GM19240 (cell line): ENCODE results near the genes QPCTL and CALM3.

DNA sequence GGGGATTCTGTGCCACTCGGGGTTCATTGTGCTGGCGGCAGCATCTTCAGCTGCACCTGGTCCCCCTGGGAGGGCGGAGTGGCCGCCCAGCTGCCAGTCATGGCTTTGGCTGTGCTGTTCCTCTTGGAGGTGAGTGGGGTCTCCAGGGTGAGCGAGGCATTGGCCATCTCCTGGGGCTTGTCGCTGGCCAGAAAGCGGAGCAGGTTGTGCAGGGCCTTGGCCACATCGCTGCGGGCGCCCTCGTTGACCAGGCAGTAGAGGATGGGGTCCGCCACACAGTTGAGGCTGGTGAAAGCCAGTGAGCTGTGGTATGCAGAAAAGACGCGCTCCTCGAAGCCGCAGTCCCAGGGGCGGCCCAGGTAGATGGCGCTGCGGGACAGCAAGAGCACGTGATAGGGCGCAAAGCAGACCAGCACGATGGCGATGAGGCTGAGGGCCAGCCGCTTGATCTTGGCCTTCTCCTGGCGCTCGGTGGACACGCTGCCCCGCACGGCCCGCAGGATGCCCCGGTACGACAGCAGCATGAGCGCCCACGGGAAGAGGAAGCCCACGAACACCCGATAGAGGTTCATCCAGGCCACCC, 6.2 kb upstream of the OPA3 start:
- RRBS: no CpG with 5 or more reads among the region's 36 CpGs

DNA sequence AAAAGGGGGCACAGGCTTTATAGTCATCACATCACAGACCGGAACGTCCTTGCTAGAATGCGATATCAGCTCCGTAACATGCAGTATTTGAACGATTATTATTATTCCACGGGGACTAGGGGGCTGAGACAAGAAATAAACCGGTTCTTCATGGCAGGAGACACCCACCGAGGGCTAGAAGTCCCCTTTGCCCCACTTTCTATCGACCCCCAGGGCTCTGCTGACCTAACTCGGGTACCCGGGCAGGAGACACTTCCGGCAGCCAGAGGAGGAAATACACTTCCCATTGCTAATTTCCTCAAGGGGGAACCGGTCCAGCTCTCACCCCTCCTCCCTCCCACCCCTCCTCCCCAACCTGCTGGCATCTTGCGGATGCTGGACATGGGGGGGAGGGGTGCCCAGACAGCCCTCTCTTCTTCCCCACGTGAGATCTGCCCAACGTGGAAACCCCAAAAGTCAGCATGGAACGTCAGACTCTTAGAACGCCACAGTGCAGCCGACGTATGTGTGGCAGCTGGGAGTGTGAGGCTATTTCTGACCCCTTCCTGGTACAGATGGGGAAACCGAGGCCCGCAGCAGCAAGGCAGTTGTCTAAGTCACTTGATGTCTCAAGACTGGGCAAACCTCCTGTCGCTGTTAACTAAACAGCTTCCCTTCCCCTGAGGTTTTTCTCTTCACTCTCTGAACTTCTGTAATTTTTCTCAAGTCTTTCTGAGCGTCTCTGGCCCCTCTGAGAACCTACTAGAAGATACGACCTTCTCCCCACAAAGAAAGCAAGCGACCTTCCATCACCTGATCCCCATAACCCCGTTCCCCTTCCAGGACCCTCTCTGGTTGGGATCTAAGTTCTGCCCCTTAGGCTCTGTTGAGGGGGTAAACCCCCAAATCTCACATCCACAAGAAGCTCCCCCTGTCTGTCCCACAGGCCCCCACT, 3.6 kb downstream of the GPR4 start:
- RRBS: 6% methylated on average over 9 of the region's 27 CpGs

DNA sequence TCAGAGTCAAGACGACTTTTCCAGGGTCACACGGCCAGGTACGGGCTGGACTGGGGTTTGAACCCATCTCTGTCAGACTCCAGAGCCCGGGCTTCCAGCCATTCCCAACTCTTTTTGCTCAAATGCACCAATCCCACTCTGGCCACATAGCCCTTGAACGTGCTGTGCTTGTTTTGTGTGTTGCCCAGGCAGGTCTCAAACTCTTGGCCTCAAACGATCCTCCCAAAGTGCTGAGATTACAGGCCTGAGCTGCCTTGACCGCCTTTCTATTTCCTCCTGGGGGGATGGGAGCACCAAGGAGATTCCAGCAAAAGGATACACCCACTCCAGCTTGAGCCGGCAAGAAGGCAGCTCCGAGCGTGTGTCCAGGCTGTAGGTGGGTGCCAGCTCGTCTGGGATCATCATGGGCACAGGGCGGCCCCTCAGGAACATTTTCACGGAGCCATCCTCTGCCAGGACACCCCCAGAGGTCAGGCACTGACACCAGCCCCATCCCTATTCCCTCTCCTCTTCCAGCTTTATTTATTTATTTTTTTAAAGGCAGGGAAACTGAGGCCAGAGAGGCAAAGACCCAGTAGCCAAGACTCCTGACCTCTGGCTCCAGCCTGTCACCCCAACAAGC, 900 bp downstream of the EML2 start:
- RRBS: no CpG with 5 or more reads among the region's 13 CpGs

DNA sequence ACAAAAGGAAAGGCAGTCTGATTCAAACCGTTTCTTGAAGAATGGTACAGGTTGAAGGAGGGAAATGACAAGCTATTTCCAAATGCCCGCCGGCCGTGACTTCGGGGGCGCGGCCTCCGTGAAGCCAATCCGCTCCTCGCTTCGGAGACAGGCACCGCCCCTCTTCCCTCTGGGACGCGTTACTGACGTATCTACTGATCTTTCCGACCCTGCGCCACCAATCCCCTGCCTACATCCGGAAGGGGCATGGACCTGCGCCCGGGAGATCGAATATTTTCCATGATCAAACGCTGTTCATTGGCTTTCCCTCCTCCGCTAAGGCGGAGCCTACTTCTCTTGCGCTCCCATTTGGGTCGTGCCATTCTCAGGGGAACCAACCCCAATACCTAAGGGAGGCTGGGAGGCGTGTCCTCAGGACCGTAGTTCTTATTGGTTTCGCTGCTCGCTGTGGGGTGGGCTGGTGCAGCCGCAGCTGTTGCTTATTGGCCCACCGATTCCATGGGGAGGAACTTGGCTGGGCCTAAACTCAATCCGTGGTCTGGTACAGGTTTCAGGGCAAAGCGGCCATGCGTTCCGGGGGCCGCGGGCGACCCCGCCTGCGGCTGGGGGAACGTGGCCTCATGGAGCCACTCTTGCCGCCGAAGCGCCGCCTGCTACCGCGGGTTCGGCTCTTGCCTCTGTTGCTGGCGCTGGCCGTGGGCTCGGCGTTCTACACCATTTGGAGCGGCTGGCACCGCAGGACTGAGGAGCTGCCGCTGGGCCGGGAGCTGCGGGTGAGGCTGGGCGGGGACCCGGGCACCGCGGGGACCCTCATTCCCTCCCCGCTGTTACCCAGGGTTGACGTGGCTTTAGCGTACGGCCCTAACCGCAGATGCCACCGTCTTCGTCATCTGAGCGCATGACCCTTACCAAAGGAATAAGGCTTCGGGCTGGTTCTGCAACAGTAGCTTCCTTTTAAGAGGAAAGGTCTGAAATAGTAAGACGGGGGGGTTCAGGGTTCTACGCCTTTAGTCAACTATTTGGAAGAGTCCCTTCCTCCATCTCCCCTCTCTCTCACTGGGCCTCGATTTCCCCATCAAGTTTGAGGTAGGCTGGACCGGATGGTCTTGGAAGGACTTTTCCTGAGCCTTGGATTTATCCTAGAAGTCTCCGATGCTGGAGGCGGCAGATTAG, at the start of gene QPCTL:
Gene QPCTL, plus strand, starts transcription at position 529 of the 1,173 bp plus-strand sequence.
- RRBS: 3% methylated on average over 3 of the region's 77 CpGs

GRCh38 chr19:45767572-45768010, 1.5 kb downstream of the SIX5 start:
- RRBS: 35% methylated on average over 19 of the region's 35 CpGs

GRCh38 chr19:45789051-45789537, 3.6 kb downstream of the DMWD start:
- RRBS: no CpG with 5 or more reads among the region's 9 CpGs

- RRBS: no CpG with 5 or more reads among the region's 7 CpGs
Measured at GRCh38 chr19:45834896-45835509, 19.9 kb upstream of the RSPH6A start.

DNA sequence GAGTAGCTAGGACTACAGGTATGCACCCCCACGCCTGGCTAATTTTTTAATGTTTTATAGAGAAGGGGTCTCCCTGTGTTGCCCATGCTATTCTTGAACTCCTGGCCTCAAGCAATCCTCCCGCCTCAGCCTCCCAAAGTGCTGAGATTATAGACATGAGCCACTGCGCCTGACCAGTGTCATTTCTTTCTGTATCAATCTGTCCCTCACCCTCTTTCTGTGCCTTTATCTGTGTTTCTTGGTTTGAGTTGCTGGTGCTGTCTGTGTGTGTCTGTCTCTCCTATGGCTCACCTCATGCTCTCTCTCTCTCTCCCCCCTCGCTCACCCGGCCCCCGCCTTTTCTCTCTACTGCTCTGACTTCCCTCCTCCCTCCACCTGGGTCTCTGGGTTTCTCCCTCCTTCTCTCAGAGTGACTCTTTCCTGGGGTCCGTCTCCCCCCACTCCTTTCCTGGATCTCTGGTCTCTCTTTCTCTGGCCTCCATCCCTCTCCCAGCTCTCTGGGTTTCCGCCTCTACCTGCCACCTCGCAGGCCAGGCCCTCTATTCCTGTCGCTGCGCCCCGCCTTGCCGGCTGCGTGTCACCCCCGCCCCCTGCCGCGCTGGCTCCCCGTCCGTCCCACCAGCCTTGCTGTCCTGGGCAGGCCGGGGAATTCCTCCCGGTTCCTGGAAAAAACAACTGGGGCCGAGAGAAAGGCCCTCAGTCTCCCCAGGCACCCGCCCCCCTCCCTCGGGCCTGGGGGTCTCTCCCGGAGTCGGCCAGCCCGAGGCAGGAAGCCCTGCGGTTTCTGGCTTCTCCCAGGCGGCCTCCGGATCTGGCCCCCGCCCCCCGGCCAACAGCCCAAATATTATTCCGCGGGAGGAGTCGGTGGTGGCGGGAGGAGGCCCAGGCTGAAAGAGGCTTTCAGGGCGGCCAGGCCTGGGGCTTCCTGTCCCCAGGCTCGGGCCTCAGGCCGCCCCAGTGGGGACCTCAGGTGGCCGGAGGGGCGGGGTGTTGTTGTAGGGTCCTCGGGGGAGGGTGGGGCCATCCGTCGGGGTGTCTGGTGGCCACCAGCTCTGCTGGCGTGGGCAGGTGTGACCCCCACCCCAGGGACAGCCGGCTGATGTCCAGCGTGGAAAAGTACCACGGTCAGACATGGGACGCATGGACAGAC, 9.5 kb downstream of the IRF2BP1 start:
- RRBS: 3% methylated on average over 20 of the region's 49 CpGs

DNA sequence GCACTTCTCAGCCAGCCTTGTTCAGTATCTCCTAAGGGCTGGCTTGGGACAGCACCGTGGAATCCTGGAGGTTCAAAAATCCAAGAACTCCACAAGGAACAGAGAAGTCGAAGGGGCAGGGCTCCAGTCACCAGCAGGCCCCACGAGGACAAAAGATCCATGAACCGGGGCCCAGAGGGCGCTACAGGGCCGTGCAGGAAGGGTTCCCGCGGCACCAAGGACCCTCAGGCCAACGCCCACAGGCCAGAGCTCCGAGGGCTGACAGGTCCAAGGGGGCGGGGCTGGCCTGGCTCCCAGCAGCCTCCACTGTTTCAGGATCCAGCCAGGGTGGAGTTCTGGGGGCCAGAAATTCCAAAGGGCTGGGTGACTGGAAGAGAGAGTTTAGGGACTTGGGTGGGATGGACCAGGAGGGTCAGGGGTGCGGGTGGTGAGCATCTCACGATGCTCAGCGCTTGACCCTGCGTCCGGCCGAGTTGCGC, 707 bp downstream of the NANOS2 start:
- RRBS: 79% methylated on average over 3 of the region's 18 CpGs

DNA sequence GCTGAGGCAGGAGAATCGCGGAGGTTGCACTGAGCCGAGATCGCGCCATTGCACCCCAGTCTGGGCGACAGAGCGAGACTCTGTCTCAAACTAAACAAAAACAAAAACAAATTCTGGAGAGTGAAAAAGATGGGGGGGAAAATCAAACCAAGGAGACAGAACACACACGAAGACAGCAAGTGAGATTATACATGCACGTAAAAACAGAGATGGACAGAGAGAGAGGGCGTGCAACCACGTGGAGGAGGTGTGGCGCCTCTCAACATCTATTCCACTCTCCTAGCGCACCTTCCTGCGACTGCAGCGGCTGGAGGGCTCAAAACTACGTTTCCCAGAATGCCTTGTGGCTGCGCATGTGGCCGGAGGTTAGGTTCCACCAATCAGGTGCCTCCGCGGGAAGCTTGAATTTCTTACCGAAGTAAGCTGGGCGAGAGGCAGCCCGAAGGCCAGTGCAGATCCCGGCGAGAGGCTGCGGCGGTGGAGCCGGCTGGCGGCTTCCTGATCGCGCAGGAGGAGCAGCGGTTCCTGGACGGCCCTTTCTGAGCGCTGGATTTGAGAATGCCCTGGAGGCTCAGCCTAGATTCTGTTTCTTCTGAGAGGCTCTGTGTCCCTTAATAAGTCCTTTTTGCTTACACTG, 13.1 kb upstream of the NANOS2 start:
- RRBS: 2% methylated on average over 6 of the region's 34 CpGs

- RRBS: 4% methylated on average over 6 of the region's 20 CpGs
Measured at GRCh38 chr19:46000921-46001233, 5.6 kb downstream of the CCDC61 start.

- RRBS: no CpG with 5 or more reads among the region's 5 CpGs
Measured at GRCh38 chr19:46180559-46181289, 32.7 kb downstream of the IGFL2 start.

DNA sequence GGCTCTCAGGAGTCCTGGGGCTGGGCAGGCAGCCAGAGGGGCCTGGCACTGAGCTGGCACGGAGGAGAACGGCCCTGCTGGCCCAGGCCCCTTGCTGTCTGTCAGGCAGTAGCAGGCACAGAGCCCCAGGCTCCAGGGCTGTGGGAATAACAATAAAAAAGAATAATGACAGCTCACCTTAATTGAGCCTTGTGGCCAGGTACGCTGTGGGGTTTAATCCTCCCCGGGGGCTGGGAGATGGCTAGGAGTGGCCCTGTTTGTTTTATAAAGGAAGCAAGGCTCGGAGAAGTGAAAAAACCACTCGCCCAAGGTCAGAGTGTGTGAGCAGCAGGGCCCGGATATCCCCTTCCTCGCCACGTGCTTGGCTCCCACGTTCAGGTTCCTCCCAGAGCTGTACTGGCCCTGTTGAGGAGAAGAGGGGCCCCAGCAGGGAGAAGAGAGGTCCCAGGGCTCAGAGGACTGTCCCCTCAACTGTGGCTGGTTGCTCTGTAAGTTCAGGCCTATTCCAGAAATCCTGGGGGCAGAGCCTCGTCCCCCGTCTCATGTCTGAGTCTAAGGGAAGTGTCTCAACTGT, 3.7 kb downstream of the PPP5C start:
- RRBS: 0% methylated on average over 1 of the region's 12 CpGs

GRCh38 chr19:46600341-46601536, at the start of gene CALM3:
CALM3 (plus strand) TSS chr19:46601330.
- RRBS: no CpG with 5 or more reads among the region's 117 CpGs

GRCh38 chr19:46610524-46611752, 9.8 kb downstream of the CALM3 start:
- RRBS: no CpG with 5 or more reads among the region's 20 CpGs

DNA sequence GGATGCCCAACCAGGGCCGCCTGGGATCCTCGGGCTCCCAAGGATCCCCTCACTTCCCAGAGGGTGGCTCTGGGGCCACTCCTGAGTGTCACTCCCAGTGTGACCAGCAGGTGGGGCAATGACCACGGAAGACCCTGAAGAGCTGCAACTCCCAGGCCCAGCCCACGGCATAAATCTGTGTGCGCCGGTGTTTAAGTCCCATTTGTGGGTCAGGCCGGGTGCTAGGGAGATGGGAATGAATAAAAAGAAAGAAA, 10.8 kb downstream of the PTGIR start:
- RRBS: no CpG with 5 or more reads among the region's 7 CpGs

GRCh38 chr19:46661848-46662373, 929 bp upstream of the DACT3 start:
- RRBS: no CpG with 5 or more reads among the region's 11 CpGs

GRCh38 chr19:46717929-46719127, 1.4 kb upstream of the PRKD2 start:
- RRBS: no CpG with 5 or more reads among the region's 28 CpGs

GRCh38 chr19:46722653-46723917, 6.2 kb upstream of the PRKD2 start:
- RRBS: 41% methylated on average over 3 of the region's 32 CpGs

GRCh38 chr19:46727678-46728829, 11.1 kb upstream of the PRKD2 start:
- RRBS: 36% methylated on average over 4 of the region's 32 CpGs